SP-49 (cell line): ENCODE measurements around a stretch of chr7.

- PRO-cap: unidirectional peak, plus-strand start at chr7:77415574
These were observed 790 bp downstream of the GSAP start for GRCh38 chr7:77415271-77415847.

DNA sequence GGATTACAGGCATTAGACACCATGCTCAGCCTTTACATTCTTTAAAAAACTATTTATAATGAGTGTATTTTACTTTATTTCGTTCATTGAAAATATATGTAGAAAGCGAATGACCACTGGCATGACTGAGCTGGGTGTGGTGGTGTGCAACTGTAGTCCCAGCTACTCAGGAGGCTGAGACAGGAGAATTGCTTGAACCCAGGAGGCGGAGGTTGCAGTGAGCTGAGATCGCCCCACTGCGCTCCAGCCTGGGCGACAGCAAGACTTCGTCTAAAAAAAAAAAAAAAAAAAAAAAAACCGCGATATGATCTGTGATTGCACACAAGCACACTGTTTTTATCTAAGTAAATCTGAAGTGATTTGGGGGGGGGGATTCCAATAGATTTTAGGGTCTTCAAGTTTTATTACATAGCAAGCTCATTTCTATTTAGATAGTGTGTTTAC is 34.8 kb upstream of the PTPN12 start:
- PRO-cap: no peak

DNA sequence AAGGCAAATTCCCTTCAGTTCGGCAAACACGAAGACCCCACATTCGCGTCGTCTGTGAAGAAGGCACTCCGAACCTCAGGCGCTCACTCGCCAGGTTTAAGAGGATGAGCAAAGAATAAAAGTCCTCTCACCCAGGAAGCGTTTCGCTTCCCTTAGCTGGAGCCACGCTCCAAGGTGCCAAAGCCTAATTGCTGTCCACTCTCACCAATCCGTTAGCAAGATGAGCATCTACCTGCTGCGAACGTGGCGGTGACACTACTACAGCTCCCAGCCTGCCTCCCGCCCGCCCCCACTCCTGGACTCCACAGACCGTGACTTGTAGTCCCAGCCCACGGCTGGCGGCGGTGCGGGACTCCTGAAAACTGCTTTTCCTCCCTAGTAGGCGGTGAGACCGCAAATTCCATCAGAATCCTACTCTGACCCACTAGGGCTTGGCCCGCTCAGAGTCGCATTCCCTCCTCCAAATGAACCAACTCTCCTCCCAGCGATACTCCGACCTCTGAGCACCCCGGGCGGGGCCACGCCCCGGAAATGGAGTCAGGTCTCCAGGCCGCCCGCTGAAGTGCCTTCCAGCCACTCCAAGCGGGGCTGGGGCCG is 615 bp upstream of the PTPN12 start:
- PRO-cap: bidirectional peak, plus-strand start outside the sequence, minus-strand start at position 466 of the sequence

DNA sequence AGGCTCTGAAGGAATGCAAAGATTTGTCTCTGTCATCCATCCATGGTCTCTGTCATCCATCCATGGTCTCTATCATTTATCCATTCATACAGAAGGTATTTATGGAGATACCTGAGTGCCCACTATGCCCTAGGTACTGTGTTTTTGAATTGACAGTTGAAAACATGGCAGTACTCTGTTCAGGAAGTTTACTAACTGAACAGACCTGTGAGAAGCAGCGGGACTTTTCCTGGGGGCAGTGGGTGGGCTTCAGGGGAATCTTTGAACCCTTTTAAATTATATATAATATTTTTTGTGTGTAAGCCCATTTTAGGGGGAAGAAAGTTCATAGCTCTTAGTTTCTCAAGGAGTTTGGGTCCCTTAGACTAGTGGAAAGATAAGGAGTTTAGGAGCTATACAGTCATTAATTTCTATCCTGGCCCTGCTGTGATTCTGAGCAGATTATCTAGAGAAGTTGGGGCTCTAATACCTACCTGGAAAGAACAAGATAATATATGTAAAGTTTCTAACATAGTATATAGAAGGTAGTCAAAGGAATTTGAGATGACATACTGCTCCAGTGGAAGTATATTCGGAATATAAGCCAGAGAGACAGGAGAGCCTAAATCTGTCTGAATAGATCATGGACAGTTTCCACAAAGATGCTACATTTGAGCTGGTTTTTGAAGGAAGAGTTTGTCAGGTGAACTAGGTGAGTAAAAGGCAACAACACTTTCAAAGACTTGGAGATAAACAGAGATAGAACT is 10.2 kb downstream of the PTPN12 start:
- PRO-cap: no peak

DNA sequence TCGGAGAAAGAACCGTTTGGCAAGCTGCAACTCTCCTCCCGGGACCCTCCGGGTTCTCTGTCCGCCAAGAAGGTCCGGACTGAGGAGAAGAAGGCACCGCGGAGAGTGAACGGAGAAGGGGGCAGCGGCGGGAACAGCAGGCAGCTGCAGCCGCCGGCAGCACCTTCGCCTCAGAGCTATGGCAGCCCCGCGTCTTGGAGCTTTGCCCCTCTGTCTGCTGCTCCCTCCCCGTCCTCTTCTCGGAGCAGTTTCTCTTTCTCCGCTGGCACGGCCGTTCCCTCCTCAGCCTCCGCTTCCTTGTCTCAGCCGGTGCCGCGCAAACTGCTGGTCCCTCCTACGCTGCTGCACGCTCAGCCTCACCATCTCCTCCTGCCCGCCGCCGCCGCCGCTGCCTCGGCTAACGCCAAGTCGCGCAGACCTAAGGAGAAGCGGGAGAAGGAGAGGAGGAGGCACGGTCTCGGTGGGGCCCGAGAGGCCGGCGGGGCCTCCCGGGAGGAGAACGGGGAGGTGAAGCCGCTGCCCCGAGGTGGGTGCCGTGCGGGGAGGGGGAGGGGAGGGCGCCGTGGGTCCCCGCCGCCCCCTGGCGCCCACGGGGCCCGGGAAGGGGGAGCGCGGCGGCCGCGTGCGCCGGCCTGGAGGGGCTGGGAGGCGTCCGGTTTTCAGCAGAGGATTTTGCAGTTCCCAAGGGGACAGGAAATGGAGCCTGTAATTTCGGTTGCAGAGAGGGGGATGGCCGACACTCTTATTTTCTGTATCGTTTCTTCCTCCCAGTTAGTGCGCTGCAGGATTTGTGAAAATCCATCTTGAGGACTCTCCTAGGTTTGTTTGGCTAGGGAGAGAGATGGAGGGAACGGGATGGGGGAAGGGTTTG is 506 bp downstream of the RSBN1L start:
- PRO-cap: bidirectional peak, plus-strand start at position 415 of the sequence, minus-strand start at position 323 of the sequence

GRCh38 chr7:77717468-77718159 is 21.4 kb downstream of the RSBN1L start:
- PRO-cap: no peak

- PRO-cap: no peak
These were observed 43.8 kb downstream of the RSBN1L start for GRCh38 chr7:77740008-77740572.

DNA sequence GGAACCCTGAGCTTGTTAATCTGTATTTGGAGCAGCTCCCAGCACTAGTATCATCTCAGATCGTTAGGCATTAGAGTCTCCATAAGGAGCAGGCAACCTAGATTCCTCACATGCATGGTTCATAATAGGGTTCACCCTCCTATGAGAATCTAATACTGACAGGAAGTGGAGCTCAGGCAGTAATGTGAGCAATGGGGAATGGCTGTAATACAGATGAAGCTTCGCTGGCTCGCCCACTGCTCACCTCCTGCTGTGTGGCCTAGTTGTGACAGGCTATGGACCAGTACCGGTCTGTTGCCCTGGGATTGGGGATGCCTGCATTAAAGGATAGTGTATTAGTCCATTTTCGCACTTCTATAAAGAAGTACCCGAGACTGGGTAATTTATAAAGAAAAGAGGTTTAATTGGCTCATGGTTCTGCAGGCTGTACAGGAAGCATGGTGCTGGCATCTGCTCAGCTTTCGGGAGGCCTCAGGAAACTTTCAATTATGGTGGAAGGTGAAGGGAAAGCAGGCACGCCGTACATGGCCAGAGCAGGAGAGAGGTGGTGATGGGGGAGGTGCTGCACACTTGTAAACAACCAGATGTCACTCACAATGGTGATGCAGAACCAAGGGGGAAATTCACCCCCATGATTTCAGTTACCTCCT is 49.7 kb downstream of the RSBN1L start:
- PRO-cap: no peak

- PRO-cap: no peak
These were observed 191.9 kb upstream of the TMEM60 start for GRCh38 chr7:77990052-77990669.

DNA sequence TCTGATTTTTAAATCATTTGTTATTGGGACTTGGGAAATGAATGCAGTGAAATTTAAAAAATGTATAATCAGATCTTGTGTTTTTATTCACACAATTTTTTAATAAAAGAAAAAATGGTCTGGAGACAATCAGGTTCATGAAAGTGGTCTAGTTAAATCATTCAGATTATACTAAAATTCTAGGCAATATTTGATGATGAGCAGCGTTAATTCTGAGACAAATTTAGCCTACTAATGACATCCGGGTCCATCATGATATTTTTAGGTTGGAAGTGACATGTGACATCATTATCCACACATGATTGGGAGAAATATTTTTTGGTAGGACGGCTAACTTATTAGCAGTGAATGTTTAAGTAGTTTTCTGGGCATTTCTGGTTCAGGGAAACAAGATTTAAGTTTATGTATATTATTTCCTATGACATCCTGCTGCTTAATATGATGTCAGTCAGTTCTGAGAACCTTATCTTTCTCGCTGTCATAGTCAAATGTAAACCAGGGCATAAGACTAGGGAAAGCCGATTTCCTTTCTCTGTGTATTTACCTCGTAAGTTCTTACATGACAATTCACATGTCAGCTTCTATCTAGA is 602.3 kb upstream of the TMEM60 start:
- PRO-cap: no peak

DNA sequence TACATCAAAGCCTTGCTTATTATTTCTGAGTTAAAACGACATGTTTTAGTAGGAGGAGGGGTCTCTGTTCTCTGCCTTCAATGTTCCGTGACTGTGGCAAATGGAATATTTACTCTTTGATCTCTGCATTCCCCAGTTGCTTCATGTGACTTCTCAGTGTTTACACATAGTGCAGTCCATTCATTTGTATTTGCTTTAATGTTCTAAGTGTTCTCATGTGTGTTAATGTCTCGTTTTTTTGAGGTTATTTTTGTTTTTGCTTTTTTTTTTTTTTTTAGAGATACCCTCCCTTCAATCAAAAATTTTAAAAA is 75.8 kb downstream of the GNAI1 start:
- PRO-cap: no peak

GRCh38 chr7:80263269-80263845 is 128.7 kb downstream of the GNAI1 start:
- PRO-cap: no peak

DNA sequence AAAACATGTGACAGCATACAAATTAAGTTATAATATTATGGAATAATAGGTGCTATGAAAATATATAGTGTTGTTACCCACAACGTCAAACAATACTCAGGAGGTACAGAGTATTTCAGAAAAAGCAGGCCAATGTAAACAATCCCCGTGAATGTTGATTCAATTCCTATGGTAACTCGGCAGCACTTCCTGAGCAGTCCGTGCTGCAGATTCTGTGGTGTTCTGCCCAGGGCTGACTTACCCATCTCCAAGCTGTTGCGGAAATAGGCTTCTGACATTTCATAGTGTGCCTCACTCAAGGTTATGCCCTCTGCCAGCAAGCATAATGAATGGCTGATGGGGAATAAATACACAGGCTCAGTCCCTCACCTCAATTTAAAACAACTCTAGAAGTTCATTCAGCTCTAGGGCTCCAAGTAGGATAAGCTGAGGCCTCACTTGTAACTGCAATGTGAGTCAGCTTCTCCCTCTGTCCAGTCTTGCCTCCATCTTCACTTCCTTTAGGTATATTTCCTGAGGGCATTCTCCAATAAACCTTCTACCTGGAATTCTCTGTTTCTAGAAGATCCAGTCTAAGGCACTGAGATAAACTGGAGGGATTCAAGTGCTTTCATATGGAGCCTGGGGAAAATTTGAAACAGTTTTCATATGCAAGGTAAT is 177.6 kb downstream of the GNAI1 start:
- PRO-cap: no peak

DNA sequence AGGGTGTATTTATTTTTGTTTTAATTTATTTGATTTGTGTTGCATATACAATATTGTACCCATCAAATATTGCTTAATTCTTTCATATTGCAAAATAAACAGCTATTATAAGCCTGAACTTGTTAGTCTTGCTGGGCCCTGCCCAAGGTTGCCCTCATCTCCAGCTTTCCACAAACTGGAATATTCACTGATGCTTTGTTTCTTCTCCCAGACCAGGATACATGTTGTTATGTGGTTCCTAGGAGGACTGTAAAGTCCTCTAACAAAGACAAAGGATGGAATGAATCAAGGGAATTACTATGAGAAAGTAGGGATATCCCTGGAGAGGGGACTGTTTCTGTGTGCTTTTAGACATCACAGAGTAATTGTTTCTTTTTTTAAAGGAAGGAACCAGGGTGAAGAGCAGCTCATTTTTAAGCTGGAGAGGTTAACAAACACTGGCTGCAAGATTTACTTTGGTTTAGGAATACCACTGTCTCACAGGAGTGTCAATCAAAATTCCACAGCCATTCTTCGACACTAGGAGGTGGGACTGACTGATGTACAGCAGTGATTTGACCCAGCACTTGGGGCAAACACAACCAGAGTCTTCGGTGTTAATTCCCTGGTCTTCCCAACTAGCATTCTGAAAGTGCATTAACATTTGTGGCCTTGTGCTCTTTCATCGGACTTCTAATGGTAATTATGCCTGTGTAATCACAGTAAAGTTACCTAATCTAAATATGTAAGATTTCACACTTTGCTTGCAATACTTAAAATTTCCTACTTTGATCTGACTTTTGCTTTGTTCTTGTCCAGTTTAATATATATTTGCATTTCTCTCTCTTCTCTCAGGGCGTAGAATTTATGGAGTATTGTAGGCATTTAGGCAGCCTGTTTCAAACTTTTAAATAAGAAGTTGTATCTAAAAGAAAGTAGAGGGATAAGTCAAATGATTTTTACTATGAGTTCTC is 14.7 kb upstream of the CD36 start:
- PRO-cap: no peak

DNA sequence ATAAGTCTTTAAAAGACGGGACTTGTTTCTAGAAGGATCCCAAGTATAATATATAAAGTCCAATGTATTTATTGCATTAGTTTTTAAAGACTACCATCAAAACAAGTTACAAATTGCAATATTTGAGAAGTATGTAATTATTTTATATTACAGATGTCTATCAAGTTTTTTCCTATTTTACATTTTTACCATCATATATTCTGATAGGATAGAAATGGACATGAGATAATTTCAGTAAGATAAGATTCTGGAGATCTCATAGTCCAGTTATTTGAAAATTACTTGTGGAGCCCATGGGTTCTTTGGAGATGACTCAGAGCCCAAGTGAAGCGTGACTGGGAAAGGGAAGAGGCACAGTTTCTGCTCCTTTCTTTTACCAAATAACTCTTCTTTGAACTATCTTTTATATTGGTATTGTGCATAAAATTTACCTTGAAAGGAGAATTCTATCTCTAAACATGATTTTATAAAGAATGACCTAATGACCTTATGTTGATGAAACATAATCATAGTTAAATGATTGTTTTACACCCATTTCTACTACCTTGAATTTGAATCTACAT is 2.4 kb downstream of the CD36 start:
- PRO-cap: no peak

DNA sequence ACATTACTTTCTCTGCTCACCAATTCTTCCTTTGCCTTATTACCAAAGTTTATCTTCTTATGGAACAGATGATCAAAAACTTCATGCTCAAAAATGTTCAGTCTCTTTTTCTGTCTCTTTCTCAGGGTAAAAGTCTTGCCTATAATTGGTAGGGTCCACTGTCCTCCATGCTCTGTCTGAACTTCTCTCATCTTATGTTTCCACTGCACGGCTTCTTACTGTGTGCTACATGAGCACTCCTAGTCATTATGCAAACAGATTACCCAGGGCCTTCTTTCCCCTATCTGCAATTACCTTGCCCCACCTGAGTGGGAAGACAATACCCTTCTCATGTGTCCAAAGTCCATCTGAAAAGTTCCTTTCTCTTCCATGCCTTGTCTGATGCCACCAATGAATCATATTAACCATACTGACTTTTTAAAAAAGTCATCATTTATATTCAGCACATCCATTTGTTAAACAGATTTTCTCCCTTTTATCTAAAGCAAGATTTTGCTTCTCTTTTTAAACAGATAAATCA is 48.9 kb downstream of the SEMA3C start:
- PRO-cap: no peak

- PRO-cap: no peak
These were observed 2.3 kb upstream of the SEMA3C start for GRCh38 chr7:80921147-80921651.

DNA sequence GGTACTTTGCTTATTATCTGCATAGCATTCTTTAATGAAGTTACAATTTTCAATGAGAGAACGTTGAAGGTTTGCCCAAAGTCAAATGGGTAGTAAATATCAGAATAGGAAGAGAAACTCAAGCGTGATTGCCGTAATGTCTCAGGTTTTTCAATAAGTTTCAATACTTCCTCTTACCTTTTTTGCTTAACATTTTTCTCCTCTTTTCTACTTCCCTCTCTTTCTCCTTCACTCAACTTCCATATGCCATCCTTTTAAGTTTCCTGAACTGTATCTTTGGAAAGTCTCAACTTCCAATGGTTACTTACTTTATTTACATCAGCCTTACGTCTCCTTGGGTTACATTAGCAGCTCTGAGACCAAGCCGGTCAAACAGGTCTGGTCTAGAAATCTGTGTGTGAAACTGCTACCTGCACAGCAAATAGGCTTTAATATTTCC is 3.3 kb upstream of the SEMA3C start:
- PRO-cap: no peak

GRCh38 chr7:81333402-81333959 is 414.6 kb upstream of the SEMA3C start:
- PRO-cap: no peak

- PRO-cap: no peak
These were observed 447 bp downstream of the HGF start for GRCh38 chr7:81769378-81769821.